A172 (cell line): ENCODE measurements around a stretch of chr5.

DNA sequence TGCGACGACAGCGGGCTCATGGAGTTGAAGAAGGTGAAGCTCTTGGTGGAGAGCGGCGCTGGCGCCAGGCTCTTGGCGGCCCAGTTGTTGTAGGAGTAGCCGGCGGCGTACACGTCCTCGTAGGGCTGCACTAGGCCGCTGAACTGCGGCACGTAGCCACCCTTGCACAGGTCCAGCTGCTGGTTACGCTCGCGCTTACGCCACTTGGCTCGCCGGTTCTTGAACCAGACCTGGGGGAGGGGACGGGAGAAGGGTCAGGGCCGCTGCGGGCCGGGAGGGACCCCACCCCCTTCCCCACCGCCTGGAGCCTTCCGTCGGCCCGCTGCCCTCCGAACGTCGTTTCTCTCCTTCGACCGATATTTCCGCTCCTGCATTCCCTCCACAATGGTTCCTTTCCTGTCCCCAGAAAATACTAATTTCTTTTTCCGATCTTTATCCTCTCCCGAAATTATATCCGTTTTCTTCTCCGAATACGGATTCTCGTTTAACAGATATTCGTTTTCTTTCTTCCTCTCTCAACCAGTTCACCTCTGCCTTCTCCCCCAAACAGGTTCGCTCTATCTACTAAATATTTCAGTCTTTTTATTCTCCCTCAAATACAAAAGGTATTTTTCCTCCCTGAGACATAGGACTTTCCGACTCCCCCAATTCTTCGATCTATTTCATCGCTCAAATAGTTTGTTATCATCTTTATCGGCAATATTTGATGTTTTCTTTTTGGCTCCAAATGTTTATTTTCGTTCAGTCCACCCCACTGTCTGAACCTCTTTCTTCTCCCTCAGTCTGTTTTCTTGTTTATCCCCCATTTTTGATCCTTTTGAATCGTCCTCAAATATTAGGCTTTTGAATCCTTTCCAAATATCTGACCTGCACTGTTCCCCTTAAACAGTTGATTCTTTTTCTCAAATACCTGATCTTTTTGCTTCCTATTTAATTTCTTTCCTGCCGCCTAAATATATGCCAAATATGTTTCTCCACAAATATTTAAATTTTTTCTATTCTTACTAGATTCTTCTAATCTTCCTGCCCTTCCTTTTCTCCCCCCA, 4.6 kb downstream of the PITX1 start:
- RAMPAGE, long total RNA: no peak

DNA sequence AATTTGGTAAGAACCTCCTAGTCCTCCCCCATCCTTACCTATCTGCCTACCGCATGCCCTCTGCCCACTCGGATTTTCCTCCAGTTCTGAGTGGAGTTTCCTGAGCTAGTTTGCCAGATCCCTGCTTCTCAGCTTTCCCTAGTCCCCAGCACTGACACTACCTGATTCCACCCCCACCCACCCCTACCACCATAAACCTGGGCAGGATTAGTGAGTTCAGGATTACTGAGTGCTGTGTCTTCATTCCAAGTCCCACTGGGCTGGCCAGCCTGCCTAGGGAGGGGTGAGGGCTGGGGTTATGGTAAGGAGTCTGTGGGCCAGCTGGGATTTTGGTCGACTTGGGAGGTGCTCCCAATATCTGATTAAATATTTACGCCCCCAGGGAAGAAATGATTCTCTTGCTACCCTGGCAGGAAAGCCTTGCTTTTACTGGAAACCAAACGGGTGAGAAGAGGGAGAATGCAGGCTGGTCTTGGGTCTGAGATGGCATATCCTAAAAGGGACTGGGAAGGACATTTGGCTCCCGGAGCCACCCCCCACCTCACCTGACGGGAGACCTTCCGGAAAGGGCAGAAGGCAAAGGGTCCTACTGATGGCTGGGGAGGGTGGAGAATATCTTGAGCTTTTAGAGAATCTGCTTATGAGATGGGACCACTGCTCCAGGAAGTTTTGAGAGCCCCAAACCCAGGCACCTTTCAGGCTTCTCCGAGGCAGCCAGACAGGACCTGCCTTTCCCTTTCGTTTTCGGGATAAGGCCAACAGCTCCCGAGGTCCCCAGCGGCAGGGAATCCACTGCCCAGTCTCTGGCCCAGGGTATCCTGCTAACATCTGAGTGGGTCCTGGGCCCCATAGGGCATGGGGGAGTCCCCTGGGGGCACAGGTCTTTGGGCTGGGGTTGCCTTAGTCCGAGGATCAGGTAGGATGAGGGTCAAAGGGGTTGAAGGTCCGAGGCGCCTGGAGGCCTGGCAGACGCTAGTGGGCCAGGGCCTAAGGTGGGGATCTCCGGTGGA, 3.6 kb downstream of the PITX1 start:
- RAMPAGE, long total RNA: no peak

- RAMPAGE, long total RNA: no peak
Measured at GRCh38 chr5:135138264-135139142, 104.5 kb upstream of the PITX1 start.

- RAMPAGE, long total RNA: no peak
Measured at GRCh38 chr5:135186706-135187359, 152.8 kb upstream of the PITX1 start.

DNA sequence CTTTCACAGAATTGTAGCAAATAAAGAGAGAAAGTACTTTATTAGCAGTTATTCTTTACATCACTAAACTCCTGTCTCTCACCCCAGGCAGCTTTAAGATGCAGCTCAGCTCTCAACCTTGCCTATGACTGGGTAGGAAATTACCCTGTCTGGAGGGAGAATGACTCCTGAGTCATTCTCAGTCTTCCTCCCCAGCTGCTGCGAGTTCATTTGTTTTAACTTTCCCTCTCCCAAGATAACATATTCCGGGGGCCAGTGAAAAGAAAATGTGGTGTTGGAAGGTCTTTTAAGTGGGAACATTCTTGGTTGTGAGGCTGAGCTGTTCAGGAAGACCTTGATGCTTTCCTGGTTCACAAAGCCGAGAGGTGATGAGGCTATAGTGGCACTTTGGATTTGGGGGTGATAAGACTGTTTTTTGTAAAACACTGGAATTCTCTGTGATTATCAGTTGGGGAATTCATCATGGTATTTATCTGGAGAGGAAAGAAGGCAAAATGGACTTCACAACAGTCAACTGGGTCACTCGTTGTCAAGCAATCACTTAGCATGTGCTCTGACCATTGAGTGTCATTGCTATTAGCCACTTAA, 159.8 kb upstream of the PITX1 start:
- RAMPAGE, long total RNA: no peak

DNA sequence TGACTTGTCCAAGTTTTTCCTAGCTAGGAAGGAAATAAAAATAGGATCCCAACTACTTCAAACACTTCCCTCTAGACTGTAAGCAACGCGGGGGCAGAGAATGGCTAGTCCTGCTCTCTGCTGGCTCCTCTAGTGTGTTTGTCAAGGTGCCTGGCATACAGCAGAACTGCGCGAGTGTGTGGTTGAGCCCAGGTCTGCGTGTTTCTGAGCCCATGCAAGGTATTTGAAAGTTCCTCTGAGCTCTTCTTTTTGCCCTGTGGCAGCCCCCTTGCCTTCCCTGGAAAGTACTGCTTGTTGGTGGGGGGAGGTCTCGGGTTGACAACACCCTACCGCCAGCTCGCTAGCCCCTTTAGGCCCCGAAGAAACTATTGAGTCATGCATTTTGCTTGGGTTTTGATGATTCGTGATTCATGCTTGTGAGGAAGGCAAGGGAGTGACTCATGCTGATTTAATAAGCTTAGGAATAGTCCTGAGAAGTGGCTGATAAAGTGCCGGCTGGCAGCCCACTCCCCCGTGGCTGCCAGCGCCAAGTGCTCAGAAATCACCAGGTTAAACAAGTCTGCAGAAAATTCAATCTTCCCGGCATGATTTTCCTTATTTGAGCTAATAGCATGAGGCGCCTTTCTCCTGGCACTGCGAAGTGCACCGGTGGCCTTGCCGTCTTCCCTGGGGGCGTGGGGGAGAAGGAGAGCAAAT, 152.2 kb downstream of the MACROH2A1 start:
- RAMPAGE, long total RNA: no peak

DNA sequence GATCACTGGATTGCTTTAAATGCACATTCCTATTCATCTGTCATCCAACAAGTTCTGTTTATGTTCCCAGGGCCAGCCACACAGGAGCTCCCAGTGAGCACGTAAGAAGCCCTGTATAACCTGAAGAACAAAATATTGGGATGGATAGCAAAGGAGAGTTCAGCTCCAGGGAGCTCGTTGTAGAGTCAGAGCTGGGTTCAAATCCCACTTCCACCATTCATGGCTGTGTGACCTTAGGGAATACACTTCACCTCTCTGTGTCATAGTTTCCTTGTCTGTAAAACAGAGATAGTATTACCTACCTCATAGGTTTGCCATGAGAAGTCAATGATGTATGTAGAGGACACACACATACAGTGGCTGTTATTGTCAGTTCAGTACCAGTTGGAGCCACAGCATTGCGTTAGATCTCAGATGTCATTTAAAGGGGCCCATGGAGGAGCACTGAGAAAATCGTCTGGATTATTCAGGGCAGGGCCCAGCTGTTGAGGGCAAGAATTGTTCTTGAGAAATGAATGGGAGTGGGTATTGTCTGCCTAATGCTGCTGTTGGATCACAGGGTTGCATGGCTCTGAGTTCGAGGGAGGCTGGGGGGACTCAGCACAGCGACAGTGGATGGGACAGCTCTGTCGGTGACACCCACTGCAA, 67.3 kb downstream of the MACROH2A1 start:
- RAMPAGE, long total RNA: no peak

DNA sequence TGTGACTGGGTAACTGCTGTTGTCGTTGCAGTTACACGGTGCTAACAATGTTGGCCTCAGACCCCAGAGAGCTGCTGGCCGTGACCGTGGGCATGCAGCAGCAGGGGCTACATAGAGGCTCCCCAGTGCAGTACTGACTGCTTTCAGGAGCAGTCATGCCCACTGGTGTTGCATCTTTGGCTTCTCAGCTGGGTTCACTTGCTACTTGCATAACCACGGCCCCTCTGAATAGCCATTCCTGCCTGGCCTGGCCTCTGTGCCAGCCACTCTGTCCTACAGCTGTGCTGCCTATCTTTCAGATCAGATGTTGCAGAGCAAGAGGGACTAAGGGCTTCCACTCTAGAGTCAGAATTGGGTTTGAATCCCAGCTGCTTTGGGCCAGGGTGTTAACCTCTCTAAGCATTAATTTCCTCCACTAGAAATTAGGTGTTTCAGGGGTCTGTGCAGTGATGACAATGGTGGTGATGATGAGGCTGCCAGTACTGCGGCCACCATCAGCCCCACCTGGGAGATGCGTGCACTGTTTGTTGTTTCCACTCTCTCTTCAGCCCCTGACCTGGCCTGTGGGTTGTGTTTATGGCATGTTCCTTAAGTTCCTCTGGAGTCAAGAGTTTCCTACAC, 60.4 kb downstream of the MACROH2A1 start:
- RAMPAGE, long total RNA: no peak

GRCh38 chr5:135990393-135991179, 35.8 kb upstream of the LECT2 start:
- RAMPAGE, long total RNA: no peak

DNA sequence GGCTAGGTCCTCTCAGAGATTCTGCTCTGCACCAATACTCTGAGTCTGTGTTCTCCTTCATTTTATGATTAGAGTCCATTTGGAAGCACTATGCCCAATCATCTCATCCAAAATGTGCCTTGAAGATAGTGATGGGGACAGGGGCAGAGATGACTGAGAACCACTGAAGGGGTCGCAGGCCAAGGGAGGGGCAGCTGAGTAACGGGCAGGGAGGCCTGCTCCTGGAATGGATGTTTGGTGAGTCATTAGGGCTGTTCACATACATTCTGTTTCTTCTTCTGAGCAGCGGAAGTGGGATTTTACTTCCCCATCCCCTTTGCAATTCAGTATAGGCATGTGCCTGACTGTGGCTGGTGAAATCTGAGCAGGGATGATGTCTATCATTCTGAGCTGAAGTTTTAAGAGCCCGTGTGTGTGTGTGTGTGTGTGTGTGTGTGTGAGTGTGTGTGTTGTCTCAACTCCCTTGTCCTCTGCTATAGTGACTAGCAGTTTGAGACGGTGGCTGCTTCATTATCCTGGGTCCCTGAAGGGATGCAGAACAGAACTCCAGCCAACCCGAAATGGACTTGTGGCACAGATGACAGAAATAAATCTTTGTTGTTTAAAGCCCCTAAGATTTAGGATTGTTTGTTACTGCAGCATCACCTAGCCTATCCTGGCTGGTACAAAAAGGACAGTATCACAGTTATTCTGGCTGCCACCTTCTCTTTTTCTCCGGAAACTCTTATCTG, 29.3 kb upstream of the TGFBI start:
- RAMPAGE, long total RNA: no peak

DNA sequence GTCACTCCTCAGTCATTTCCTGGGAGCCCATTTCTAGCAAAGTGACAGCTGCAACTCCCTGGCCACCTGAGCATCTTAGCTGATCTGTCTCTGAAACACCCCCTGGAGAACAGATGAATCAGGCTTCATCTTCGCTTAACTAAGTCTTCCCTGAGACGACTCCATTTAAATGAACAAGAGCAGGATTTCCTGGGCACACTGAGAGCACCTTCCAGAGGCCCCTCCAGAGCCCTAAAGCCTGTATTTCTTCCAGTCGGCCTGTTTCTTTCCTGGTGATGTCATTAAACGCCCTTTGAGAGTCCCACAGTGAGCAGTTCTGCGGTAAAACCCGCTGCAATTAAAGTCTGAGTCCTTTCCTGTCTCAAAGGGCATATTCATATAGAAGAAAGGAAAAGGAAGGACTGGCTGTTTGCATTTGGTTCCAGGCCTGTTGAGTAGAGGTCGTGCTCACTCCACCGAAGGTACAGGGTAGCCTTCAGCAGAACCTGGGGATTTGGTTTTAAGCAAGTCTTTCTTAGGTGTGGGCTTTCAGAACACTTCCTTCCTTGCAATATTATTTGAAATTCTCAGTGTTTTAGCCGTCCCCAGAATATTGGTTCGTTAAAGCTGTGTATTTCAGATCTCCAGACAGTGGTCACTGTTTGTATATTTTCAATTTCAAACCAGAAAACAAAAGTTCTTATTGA, 14.1 kb downstream of the TGFBI start:
- RAMPAGE, long total RNA: no peak

DNA sequence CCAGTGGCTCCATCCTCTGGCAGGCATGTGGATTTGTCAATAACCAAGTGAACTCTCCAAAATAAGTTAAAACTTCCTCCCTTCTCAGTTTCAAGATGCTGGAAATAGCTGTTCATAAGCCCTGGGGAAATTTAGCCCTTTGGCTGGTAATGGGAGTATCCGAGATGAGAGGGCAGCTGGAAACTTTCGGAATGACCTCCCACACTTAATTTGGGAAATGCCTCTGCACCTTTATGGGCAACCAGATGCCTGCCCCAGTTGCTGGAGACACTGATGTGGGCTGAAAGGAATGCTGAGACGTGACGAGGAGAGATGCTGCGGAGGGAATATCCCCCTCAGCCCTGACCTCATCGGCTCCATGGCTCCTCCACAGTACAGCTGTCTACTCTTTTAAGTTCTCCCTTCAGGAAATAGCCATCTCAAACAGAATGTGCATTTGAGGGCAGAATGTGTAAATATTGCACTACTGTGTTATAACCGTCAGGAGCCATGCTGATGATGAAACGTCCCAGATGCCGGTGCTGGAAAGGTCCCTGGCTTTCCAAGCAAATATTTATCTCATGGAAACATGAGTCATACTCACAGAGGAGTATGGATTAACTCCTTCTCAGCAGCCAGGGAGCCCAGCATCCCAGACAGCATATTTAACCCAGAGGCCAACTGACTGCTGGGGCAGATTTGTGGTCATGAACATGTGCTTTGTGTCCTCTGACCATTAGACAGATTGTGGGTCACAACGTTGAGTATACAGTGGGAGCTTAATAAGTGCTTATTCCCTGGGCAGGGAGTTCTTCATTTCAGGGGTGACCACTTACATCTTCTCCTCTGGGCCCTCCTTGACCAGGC, 29.6 kb downstream of the TGFBI start:
- RAMPAGE, long total RNA: no peak

GRCh38 chr5:136181187-136181739, 11.7 kb downstream of the SMIM32 start:
- RAMPAGE, long total RNA: no peak

GRCh38 chr5:136645080-136645279, 279.6 kb upstream of the TRPC7 start:
- RAMPAGE, long total RNA: no peak

GRCh38 chr5:137050437-137050842, 448.7 kb downstream of the SPOCK1 start:
- RAMPAGE, long total RNA: no peak

DNA sequence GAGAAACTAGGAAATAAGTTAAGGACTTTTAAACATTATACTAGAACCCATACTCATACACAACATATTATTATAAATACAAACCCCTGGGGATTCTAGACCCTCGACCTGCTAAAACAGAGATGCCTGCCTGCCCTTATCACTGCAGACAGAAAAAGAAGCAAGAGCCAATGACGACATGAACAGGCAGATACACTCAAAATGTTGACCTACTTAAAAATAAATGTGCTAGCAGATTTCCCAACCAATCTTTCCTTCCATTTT, 426.9 kb downstream of the SPOCK1 start:
- RAMPAGE, long total RNA: no peak

- RAMPAGE, long total RNA: no peak
Measured at GRCh38 chr5:137072553-137073186, 426.5 kb downstream of the SPOCK1 start.

- RAMPAGE, long total RNA: no peak
Measured at GRCh38 chr5:137734599-137735220, 1.2 kb downstream of the KLHL3 start.

DNA sequence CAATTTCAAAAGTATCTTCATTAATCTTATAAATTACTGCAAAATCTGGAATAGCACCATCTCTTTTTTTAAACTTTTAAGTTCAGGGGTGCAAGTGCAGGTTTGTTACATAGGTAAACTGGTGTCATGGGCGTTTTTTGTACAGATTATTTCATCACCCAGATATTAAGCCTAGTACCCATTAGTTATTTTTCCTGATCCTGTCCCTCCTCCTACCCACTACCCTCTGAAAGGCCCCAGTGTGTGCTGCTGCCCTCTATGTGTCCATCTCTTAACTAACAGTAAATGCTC, 46.4 kb upstream of the HNRNPA0 start:
- RAMPAGE, long total RNA: no peak

GRCh38 chr5:137802667-137802853, 48.4 kb upstream of the HNRNPA0 start:
- RAMPAGE, long total RNA: no peak